ENCODE measurements around a stretch of chr1.

DNA sequence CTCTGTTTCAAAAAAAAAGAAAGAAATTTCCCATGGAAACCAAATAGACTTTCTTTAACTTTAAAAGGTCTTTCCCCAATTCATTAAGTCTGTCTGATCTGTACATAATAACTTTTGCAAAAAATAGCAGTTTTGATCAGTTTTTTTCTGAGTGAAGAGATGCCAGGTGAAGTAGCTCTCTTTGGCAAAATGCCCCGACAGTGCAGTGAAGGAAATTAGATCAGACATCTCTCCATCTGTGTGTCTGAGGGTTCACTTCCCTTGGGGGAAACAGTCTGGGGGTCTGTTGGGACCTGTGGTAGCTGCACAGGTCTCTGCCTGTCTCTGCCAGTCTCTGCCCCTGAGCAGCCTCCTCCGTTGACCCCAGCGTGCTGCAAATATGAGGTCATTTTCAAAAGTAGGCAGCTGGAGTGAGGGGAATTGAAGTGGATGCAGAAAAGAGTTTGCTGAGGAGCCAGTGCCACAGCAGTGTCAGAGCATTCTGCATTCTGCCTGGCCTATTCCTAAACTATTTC, 54.5 kb downstream of the TBCE start:
- CAGE, long polyA plus RNA: no peak
- RRBS: no CpG with 5 or more reads among the region's 3 CpGs

GRCh38 chr1:235458408-235459075, 45.7 kb downstream of the B3GALNT2 start:
- CAGE, long polyA plus RNA: no peak
- RRBS: no CpG with 5 or more reads among the region's 3 CpGs

DNA sequence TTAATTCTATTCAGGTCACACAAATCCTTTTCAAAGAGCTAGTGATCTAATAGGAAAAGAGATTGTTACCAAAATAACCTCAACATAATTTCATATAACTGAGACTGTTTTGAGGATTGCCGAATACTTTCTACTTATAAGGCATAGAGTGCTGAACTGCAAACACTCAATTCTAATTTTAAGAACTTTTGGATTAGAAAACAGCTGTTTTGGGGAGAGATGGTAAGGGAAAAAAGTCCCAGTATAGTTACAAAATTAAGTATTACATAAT, 1.3 kb downstream of the B3GALNT2 start:
- CAGE, long polyA plus RNA: no peak
- RRBS: no CpG with 5 or more reads among the region's 1 CpG

- CAGE, long polyA plus RNA: no peak
- RRBS: no CpG with 5 or more reads among the region's 15 CpGs
Measured at GRCh38 chr1:235503252-235503726, 963 bp downstream of the B3GALNT2 start.

DNA sequence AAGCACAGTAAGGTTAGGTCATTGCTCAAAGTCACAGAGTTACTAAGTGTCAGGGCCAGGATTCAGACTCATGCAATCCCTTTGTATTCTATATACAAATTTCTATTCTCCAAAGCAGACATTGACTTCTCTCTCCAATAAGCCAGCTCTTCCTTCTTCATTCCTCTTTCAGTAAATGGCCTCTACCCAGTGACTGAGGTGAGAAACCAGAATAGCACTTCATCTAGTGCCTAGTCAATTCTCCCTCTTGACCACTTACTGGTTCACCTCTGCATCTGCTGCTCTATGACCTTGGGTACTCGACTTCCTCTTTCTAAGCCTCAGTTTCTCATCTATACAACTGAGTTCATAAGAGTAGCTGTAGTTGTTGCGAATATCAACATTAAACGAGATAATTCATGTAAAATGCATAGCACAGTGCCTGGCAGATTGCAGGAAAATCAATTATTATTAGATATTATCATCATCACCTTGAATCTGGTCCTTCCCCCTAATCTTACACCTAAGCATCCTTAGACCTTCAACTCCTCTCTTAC, 12.4 kb downstream of the LYST start:
- CAGE, long polyA plus RNA: no peak
- RRBS: no CpG with 5 or more reads among the region's 3 CpGs

DNA sequence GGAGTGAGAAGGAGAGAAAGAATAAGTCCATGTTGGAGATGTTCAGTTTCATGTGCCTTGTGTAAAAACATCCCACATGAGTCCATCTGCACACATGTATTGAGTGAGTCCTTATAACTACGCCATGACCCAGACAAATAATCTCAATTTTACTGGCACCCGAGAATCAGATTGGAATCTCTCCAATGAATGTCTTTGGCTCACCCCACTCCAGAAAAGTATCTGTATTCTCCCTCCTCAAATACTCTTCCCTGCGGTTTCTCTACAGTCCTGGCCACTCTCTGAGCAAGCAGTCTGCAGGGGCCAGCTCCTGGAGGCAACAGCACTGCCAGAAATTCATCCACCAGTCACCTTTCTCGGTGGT, 16.0 kb upstream of the LYST start:
- CAGE, long polyA plus RNA: no peak
- RRBS: no CpG with 5 or more reads among the region's 4 CpGs

DNA sequence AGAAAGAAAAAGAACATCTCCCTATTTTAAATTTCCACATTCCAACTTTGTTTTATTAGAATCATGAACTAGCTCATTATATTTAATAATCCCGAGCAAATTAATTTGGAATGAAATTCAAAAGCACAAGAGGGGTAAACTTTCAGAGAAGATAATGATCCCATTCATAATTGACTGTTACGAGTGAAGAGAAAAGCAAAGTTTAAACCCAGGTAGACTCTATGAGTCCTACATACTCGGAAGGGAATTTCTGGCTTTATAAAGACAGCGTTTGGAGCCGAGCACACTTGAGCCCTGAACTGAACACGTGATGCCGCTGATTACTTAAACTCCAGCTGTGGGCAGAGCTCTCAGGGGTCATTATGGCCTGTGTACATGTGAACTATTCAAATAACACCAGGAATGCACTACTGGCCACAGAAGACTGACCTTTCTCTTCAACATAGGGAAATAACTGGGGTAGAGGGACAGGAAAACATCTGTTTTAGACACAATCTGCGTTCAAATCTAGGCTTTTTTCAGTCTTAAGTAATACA, 25.3 kb downstream of the NID1 start:
- CAGE, long polyA plus RNA: no peak
- RRBS: no CpG with 5 or more reads among the region's 8 CpGs

DNA sequence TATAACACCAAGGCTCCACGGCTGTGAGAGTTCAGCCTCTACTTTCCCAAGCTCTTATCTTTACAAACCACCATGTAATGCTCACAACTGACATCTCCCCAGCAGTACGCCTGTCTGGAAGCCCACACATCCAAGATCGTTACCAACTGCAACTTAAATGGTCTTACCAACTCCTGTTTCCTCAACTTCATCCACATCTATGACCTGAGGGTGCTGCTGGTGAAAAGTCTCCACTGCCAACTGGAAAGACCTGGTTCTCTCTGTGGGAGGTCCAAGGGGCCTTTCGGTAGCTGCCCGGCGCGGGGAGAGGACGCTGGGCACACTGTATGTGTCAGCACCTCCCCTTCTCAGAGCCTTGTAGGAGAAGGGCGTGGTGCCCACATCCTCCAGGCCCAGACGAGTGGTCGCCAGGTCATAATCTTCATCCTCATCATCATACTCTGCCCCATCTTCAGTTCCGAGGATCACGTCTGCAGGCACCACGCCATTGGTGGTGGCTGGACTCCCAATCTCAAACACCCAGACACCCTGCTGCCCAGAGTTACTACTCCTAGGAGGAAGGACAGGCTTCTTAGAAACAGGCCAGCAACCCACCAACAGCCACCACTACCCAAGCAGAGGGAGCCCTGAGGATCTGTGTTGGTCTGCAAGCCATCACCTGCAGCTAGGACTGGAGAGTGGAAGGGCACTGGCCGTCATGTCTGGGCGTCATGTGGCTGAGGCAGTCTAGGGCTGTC, 23.0 kb downstream of the NID1 start:
- CAGE, long polyA plus RNA: no peak
- RRBS: no CpG with 5 or more reads among the region's 16 CpGs

DNA sequence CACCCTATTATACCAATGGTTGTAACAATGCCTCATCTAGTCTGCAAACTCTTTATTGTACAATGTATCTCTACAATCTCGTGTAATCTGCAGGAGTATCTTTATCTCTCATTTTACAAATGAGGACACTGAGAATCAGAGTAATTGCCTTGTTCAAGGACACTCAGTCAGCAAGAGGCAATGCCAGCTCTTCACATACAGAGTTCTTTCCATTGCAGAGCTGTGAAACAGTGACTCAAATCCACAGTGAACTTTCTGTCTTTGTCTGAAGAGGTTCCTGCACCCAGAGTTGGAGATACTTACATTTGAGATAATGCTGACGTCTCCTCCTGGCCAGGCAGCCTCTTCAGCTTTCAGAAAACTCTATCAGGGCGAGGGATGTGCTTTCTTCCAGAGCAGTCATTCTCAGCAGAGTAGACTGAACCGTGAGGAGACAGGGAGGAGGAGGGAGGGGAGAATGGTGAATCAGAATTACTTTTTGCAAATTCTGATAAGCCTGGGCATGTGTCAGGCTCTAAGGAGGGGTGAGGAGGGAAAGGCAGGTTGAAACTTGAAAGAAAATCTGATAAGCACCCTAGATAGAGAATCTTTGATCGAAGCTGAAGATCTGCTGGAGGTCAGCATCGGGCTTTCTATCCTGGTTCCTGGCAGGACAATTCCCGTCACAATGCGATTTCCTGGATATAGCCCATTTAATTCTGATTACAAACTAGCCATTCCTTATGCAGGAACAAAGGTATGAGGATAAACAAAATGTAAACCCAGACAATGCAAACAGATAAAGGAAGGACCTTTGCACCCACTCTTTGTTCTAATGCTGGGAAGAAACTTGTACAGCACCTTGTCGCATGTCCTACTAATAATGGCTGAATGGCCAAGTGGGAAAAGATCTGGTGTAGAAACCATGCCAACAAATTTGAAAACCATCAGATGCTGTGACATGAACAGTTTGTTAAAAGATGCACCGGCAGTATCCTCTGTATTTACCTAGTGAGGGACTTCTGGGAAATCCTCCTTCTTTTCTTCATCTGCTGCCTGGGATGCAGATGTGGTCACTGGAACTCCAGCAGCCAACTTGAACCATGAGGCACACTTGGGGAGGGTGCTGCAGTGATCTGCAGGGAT, 19.0 kb upstream of the NID1 start:
- CAGE, long polyA plus RNA: no peak
- RRBS: no CpG with 5 or more reads among the region's 10 CpGs

GRCh38 chr1:236120071-236120454, 22.3 kb upstream of the GPR137B start:
- CAGE, long polyA plus RNA: no peak
- RRBS: no CpG with 5 or more reads among the region's 9 CpGs

DNA sequence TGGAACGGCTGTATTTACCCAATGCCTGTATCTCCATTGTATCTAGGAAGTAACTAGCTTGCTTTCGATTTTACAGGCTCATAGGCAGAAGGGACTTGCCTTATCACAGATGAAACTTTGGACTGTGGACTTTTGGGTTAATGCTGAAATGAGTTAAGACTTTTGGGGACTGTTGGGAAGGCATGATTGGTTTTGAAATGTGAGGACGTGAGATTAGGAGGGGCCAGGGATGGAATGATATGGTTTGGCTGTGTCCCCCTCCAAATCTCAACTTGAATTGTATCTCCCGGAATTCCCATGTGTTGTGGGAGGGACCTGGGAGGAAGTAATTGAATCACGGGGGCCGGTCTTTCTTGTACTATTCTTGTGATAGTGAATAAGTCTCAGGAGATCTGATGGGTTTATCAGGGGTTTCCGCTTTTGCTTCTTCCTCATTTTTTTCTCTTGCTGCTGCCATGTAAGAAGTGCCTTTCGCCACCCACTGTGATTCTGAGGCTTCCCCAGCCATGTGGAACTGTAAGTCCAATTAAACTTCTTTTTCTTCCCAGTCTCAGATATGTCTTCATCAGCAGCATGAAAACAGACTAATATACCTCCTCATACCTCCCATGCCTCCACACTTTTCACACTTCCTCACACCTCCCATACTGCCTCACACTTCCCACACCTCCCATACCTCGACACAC, 21.0 kb downstream of the GPR137B start:
- CAGE, long polyA plus RNA: no peak
- RRBS: no CpG with 5 or more reads among the region's 9 CpGs

GRCh38 chr1:236459839-236460168, 64.0 kb upstream of the LGALS8 start:
- CAGE, long polyA plus RNA: no peak
- RRBS: no CpG with 5 or more reads among the region's 4 CpGs

DNA sequence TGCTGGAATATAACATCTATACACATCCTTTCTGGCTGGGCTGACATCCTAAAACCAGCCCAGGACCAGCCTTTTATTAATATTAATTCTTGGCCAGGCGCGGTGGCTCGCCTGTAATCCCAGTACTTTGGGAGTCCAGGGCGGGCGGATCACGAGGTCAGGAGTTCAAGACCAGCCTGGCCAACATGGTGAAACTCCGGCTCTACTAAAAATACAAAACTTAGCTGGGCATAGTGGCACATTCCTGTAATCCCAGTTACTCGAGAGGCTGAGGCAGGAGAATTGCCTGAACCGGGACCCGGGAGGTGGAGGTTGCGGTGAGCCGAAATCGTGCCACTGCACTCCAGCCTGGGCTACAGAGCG, 33.7 kb upstream of the LGALS8 start:
- CAGE, long polyA plus RNA: no peak
- RRBS: no CpG with 5 or more reads among the region's 14 CpGs

GRCh38 chr1:236502919-236503671, 20.7 kb upstream of the LGALS8 start:
- CAGE, long polyA plus RNA: no peak
- RRBS: no CpG with 5 or more reads among the region's 15 CpGs

- CAGE, long polyA plus RNA: no peak
- RRBS: no CpG with 5 or more reads among the region's 5 CpGs
Measured at GRCh38 chr1:236515416-236516090, 8.2 kb upstream of the LGALS8 start.

GRCh38 chr1:236516823-236517308, 6.9 kb upstream of the LGALS8 start:
- CAGE, long polyA plus RNA: no peak
- RRBS: no CpG with 5 or more reads among the region's 7 CpGs

DNA sequence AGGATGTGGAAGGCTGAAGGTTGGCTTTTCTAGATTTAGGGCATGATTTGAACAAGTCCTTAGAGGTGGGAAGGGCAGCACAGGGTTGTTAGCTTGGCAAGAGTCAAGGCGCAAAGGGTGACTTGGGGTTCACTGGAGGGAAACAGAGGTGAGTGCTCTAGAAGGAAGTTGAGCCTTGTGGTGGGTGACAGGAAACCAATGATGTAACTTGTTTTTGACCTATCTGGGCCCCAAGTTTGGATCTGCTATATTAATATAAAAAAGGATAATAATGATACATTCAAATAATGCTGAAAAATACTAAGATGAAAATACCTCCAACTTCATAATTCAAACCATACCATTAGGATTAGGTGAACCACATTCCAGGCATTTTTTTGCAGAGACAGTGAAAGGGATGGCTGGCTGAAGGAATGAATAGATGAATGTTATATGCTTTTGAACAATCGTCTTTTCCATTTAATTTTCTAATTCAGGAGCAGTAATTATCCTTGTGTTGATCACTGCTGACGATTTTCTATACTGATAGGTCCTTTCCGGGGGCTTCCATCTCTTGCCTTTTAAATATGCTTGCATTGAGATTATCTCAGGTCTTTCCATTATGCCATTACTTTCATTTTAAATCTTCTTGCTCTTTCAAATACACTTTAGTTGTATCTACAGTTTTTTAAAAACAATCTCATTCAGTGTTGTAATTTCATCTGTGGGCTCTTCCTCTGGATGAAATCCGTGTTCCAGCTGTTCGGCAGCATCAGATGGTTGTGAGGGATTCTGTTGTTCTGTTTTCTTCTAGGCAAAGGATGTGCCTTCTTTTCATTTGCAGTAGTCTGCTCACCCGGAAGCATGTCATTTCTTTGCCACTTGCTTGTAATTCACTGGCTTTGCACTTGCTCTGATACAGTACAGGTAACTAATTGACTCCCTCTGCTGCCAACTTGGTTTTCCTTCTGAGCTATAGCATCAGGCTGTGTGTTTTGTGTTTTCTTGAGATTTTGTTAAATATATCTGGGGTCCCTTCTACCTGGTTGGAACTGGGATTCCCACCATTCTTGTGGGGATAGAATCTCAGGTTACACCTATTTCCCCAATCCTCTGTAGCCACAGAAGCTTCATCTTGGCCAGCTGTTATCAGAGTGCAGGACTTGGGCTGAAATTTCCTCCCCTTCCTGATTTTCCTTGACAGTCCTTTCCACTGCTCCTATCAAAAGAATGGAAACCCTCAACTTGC, 22.4 kb downstream of the LGALS8 start:
- CAGE, long polyA plus RNA: no peak
- RRBS: no CpG with 5 or more reads among the region's 7 CpGs

DNA sequence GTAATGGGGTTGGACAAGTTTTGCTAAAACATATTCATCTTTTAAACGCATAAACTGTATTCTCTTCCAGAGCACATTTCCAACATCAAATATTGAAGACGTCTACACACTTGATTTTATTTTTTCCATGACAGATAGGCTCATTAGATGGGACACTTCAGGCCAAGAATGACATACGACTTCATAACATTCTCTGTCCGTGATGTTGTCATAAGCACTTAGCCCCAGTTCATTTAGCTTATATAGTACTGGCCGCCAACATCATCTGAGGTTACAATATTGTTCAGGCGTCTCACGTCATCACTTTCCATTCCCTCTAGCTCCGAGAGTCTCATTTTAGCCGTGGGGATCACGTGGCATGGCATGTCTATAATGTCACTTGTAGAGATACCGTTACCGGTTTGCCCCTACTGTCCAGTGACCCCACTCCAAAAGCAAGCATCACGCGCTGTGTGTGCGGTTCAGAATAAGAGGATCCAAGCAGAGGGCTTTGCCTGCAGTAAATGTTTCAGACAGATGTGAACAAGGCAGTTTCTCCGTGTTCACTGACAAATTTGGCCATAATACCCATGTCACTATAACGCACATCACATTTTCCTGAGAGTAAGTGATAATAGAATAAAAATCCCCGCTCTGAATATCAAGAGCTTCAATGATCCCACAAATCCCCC, 34.6 kb upstream of the HEATR1 start:
- CAGE, long polyA plus RNA: no peak
- RRBS: no CpG with 5 or more reads among the region's 18 CpGs

DNA sequence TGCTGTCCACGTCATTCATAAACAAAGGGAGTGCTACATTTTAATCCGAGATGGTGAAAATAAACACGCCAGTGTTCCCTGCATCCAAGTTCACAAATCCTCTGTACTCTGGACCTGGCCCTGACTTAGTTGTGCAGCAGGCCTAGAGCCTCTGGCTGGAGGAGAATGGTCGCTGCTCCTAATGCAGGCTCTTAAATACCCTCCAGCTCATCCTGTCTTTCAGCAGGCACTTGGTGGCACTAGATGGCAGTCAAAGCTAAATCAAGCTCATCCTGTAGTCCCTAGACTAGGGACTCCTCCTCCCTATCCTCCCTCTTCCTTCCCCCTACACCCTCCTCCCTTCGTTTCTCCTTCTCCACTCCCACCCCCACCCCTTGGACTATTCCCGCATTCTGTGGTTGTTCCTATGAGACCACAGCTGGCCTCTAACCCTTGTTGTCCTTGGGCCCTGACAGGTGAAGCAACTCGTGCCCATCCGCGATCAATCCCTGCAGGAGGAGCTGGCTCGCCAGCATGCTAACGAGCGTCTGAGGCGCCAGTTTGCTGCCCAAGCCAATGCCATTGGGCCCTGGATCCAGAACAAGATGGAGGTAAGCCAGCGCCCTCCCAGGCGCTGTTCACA, 41.5 kb upstream of the MTR start:
- CAGE, long polyA plus RNA: no peak
- RRBS: no CpG with 5 or more reads among the region's 15 CpGs

DNA sequence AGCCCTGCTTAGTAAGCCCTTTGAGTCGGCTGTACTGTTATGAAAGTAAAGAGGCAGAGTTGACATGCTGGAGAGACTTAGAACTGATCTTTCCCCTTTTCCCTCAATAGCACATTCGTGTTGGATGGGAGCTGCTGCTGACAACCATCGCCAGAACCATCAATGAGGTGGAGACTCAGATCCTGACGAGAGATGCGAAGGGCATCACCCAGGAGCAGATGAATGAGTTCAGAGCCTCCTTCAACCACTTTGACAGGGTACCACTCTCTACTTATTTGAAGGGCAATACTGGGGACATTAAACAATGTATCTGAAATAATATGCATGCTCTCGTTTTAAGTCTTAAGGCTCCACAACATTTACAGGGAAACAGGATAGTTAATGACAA, 37.7 kb upstream of the MTR start:
- CAGE, long polyA plus RNA: no peak
- RRBS: no CpG with 5 or more reads among the region's 6 CpGs

Measured in AG04450 (cell line).